Psoas muscle (tissue), 2 donors: ENCODE measurements around a stretch of chr12.

DNA sequence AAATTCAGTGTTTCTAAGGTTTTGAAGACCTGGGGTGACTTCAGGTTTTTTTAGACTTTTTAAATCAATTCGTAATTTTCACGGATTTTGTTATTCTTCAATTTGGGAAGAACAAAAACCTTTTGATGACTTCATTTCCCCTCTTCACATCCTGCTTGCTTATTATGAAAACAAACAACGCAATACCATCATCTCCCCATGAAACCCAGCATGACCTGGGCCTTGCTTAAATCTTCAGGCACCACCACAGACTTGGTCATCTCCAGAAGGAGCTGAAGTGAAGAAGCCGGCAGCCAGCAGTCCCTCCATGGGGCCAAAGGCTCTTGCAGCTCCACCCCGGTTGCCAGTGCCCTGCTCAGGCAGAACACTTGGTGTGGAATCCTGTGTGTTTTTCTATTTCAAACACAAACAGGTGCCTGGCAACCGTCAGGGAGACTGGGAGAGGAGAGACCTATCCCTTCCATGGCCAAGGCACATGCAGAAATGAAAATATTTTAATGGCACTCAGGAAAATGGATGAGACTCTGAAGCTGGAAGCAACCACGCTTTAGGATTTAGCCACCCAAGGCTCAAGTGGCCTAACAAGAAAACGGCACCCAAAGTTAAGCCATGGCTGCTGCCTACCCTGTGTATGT is 982.9 kb upstream of the TMEM132C start:
- PRO-cap, 2 experiments = no peak in any of the 2 experiments

GRCh38 chr12:127866148-127866587 is 400.8 kb upstream of the TMEM132C start:
- PRO-cap, 2 experiments = no peak in any of the 2 experiments

DNA sequence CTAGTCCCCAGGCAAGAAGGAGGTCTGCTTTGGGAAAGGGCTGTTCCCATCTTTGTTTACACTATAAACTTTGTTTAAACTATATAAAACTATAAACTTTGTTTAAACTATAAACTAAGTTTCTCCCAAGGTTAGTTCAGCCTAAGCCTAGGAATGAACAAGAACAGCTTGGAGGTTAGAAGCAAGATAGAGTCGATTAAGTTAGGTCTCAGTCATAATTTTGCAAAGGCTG is 322.8 kb upstream of the TMEM132C start:
- PRO-cap, 2 experiments = no peak in any of the 2 experiments

GRCh38 chr12:128191629-128192057 is 75.3 kb upstream of the TMEM132C start:
- PRO-cap, 2 experiments = no peak in any of the 2 experiments

- PRO-cap, 2 experiments = no peak in any of the 2 experiments
Measured at GRCh38 chr12:128603811-128604302, 219.9 kb downstream of the SLC15A4 start.

GRCh38 chr12:128864718-128865317 is 11.5 kb downstream of the GLT1D1 start:
- PRO-cap, 2 experiments = no peak in any of the 2 experiments

DNA sequence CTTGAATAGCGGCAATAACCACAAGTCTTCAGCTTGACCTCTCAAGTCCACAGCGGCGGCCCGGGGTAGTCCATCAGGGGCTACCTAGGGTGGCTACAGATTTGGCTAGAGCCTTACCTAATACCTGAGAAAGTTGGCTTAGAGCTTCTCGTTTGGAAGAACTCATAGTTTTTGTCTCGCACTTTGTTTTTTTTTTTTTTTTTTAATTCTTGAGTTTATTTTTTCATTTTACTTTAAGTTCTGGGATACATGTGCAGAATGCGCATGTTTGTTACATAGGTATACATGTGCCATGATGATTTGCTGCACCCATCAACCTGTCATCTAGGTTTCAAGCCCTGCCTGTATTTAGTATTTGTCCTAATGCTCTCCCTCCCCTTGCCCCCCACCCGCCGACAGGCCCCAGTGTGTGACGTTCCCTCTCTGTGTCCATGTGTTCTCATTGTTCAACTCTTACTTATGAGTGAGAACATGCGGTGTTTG is 48.7 kb downstream of the FZD10 start:
- PRO-cap, 2 experiments = no peak in any of the 2 experiments

DNA sequence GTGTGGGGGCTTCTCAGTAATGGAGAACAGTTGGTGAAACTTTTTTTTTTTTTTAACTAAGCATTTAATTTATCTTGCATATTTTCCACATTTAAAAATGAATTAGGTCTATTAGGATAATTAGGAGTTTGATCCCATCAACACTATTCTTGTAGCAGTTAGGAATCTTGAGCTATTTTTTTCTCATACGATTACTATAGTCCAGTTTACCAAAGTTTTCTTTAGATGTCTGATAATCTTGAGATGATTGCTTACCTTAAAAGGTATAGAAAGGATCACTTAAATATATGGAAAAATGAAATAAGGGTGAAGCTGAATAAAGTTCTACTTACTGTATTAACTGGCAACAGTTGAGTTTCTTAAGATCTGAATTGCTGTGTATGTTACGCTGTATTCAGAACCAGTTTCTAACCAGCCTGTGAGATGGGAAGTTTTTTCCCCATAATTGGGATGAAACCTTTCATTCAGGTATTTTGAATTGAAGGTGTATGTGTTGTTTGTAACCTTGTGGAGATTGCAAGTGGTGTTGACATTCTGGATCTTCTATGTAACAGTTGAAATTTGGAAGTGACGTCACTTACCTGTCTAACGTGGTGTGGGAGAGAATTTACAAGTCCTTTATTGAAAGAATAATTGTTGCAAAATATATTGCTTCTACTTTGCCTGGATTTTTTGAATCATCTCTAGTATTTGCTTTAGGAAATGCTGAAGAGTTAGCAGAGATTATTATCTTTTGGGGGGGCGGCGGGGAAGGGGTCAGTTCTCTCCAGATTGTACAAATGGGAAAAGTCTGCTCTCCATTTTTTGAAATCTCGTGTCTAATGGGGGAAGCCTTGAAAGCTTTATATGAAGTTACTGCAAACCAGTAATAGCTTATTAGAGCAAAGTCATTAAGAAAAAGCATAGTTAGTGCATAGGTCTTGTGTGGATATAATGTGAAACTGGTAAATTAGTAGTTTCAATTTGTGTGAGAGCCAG is 5.4 kb downstream of the RAN start:
- PRO-cap, 2 experiments = no peak in any of the 2 experiments

DNA sequence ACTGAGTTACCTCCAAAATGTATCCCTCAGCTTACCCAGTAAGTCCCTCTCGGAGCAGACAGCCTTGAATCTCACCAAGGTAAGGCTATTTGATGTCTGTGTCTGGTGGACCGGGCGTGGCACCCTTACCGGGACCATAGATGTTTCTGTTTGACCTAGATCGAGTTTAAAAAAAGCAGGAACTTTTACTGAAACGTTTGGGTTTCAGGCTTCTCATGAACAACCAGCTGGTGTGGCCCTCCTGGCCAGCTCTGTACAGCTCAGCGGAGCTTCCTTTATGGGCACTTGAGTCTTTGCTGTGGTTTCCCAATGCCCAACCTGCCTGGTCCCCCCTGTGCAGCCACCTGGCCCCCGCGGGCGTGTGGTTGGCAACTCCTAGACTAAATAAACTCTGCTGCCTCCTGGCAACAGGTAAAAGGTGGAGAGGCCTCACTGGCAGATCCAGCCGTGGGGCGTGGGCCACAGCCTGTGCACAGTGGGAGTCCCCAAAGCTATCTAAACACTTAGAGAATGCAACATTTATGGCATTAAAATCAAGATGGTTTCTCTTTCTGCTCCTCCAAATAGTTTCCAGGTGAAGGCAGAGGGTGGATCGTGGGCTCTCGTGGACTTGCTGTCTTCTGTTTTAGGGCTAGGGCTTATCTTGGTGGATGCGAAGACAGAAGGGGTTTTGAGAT is 38.7 kb downstream of the ADGRD1 start:
- PRO-cap, 2 experiments = no peak in any of the 2 experiments

DNA sequence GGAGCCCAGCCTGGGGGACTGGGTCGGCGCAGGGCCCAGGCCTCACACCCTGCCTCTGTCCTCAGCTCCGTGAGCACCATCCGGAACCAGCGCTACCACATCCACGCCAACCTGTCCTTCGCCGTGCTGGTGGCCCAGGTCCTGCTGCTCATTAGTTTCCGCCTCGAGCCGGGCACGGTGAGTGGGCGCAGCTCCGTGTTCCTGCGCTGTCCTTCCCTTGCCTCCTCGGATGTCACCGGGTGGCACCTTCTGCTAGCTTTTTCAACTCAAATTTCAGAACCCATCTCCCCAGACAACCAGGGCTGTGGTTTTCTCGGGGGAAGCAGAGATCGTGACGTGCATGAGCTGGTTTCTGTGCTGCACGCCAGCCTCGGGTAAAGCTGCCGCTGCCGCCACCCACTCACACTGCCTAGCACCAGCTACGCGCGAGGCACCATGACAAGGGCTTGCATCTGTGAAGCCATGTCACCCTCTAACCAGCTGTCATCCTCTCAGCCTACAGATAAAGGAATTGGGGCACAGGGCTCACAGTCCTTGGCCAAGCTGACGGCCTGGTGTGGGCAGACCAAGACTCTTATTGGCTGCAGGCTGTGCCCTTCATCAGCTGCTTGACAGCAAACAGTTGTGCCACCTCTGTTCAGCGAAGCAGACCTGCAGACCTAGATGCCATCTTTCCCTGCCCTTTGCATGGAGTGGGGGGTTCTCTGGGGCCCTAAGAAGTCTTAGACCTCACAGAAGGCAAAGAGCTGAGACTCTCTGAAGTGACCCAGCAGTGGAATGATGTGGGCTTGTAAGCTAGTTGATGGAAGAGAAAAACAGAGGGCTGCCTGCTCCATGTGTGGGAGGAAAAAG is 152.2 kb downstream of the ADGRD1 start:
- PRO-cap, 2 experiments = no peak in any of the 2 experiments

DNA sequence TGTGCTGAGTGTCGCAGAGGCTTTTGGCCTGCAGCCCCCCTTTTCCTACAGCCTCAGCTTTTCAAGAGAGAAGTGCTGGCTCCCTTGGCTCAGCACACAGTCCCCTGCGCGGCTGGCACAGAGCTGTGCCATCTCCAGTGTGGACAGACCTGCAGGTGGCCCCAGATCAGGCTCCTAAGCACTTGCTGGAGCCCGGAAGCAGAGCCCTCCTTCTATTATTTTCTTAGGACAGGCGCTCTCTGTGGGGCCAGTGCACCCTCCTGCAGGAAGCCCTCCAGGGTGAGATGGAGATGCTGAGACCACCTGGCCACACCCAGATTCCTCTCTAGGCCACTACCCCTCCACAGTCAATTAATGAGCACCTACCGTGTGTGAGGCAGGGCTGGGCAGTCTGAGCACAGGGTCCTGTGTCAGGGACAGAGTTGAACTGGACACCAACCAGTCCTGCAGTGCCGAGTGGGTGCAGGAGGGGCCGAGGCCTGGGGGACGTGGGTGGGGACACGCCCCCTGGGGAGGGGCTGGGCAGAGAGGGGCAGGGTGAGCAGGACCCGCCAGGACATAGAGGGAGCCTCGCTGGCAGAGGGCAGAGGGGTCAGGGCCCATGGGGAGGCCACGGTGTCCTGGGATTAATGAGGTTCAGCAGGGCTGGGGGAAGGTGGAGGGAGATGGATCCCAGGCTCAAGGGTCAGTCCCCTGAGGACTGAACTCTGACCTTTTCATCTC is 267.8 kb downstream of the ADGRD1 start:
- PRO-cap, 2 experiments = no peak in any of the 2 experiments

DNA sequence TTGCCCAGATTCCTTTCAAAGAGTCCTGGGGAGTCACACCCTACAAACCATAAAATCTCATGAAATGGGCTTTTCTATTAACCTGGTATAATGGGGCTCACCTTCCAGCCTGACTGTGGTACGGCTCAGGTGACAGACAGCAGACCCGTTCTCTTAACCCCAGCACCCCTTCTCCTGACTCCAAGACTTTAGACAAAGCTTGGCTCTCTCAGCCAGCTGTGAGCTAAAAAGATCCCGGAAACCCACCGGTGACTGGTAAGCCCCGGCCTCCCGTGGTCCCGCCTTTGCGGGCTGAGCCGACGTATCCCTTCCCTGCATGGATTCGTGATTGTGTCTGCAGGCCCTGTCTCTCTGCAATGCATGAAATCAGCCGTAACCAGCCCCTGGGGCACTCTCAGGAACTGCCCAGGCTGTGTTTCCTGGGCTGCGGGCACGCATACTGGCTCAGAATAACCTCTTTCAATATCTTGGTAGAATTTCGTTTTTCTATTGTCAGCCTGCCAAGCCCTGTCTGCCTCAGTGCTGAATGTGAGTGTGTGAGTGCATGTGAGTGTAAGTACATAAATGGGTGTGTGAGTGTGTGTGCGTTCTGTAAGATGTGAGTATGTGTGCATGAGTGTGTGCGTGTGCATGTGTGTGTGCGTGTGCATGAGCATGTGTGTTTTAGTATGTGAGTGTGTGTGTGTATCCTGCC is 268.5 kb downstream of the ADGRD1 start:
- PRO-cap, 2 experiments = no peak in any of the 2 experiments

DNA sequence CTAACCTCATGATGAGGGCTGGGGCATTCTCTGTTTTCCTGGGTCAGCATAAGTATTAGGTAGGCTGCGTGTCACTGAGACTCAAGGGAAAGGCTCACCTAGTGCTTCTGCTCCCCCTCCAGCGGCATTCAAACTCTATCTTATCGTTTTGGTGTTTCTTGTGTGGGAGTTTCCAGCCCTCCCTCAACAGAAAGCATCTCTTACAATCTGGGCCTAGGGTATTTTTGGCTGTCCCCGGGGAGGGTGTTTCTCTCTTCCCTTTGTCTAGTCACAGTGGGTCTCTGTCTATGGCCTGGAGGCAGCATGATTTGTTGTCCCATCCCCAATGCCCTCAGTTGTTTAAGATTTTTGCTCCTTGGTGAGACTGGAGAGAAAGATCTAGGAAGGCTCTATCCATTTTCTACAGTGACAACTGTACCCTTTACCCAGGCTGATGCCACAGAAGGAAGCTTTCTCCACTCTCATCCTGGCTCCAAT is 286.0 kb downstream of the ADGRD1 start:
- PRO-cap, 2 experiments = no peak in any of the 2 experiments

DNA sequence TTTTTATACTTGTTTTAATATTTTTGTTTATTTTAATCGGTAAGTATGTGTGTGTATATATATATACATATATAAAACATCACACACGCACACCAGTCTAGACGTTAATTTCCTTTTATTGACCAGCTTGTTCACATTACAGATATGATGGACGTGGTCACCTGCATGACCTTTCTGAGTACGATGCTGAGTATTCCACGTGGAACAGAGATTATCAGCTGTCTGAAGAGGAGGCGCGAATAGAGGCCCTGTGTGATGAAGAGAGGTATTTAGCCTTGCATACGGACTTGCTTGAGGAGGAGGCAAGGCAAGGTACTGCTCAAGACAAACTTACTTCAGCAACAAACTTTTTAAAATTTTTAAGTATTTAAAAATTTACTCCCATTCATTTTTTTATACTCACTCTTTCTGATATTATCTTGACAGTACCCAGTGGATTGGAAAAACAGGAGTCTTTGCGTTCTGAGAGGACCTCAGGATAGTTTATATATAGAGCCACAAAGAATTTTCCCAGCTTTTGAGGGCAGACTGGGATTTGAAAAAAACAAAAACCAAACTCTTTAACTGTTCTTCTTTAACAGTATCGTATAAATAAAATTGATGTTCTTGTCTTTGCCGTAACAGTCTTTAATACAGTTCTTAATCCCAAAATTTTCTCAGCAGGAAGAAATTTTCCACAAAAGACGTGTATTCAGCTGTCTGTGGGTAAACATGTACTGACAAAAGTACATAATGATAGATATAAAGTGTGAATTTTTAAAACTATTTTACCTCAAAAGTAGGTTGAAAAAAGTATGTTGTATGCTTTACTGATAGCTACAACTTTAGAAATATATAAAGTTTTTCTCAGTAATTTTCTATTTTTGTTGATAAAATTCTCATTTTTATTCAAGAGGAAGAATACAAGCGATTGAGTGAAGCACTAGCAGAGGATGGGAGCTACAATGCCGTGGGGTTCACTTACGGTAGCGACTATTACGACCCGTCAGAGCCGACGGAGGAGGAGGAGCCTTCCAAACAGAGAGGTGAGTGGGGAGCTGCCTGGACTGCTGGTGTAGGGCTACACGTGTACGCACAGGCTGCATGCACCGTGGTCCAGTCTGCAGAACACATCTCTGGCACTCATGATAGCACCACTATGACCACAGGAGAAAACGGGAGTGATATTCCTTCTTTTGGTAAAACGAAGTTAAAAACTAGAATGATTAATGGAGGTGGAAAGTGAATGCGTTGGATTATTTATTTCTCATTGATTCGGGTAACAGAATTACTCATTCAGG is 3.5 kb downstream of the SFSWAP start:
- PRO-cap, 2 experiments = no peak in any of the 2 experiments

- PRO-cap, 2 experiments = no peak in any of the 2 experiments
Measured at GRCh38 chr12:131764227-131764714, 53.4 kb downstream of the SFSWAP start.

GRCh38 chr12:131908266-131908855 is 13.9 kb downstream of the ULK1 start:
- PRO-cap, 2 experiments = no peak in any of the 2 experiments

DNA sequence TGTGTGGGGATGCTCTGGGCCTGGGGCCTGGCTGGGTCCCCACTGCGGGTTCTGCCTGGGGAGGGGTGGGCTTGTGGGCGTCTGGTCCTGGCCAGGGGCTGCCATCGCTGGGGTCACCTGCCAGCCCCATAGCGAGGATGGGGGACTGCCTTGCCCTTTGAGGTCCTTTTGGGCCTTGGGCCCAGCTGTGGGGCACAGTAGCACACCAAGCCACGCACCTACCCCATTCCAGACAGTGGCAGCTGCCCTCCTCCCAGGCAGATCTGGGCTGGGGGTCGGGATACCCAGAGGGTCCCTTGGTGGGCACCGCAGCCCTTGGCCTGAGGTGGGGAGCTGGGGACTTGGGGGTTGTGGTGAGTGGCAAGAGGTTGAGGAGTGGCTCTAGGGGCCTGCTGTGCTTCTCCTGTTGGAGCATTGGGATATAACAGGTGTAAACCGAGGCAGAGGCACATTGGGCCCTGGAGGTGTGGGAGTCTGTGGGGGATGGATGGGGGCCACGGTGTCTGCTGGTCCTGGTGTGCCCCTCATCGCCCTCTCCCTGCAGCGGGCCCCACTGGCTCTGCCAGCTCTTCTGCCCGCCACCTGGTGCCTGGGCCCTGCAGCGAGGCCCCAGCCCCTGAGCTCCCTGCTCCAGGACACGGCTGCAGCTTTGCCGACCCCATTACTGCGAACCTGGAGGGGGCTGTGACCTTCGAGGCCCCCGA is 11.0 kb upstream of the PUS1 start:
- PRO-cap, 2 experiments = no peak in any of the 2 experiments

GRCh38 chr12:131928962-131929165 is 212 bp upstream of the PUS1 start:
- PRO-cap, 2 experiments = peak in 2 of 2 experiments; most common minus-strand start chr12:131929023 (in 2)

- PRO-cap, 2 experiments = no peak in any of the 2 experiments
Measured at GRCh38 chr12:131930270-131930562, 1.1 kb downstream of the PUS1 start.

DNA sequence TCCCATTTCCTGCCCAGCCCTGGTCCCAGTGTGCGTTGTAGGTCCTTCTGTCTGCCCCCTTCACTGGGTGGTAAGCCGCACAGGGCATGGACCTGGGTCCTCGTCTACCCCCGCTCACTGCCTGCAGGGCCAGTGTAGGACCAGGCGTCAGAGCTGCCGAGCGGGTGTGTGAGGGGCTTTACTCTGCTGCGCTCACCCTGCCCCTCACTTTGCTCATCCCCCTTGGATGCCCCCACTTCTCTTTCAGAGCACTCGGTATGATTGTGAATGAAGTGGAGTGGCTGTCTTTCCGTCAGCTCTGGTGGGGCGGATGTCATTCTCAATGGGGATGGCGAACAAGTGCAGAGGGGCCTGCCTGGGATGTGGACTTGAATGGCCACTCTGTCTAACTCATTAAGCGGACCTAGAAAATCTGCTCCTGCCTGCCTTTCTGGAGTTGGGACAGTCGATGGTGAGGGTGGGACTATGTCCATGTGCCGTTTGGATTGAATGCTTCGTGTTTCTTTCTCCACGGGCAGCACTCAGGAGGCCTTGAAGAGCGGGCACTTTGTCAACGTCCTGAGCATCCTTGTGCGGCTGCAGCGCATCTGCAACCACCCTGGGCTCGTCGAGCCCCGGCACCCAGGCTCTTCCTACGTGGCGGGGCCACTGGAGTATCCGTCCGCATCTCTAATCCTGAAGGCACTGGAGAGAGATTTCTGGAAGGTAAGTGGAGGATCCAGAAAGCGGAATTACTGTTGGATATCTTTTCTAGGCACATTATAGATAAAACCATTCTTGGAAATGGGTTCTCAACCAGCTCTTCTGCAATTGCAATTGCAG is 67.5 kb downstream of the EP400 start:
- PRO-cap, 2 experiments = no peak in any of the 2 experiments